Umbilical cord (tissue), 2 donors: Measurements from ENCODE around the genes OR9Q1, OR9Q2, OR4D10 and OR4D11.

GRCh38 chr11:58023678-58023905 is at the start of gene OR9Q1:
Gene OR9Q1 (plus strand): TSS chr11:58023881.
- RAMPAGE, long total RNA = no peak

- RAMPAGE, long total RNA = no peak
Observed at GRCh38 chr11:58188735-58189207, at the start of gene OR9Q2. Gene OR9Q2 (plus strand): TSS chr11:58189070.

DNA sequence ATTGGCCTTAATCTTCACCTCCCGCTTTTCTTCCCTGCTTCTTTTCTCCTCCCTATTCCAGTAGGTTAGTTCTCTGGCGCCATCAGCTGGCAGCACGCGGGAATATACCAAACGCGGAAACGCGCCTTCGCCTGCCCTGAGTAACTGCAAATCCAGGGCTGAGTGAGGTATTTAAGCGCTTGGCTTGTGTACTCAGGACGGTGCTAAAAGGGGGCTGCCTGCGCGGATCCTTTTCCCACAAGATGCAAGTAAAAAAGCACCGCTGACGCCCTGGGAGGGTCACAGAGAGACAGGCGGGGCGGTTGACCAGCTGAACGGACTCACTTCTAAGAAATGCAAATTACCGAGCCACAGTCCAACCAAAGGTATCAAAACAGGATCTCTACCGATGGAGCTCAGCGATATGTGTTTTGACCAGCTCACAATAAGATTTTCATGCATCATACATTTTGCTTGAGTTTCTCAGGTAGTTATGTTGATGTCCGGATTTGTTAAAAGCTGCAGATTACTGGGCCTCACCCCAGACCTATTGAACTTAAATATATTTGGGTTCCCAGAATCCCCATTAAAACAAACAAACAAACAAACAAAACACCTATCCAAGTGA is 38.3 kb upstream of the GLYATL1 start:
- RAMPAGE, long total RNA = no peak

DNA sequence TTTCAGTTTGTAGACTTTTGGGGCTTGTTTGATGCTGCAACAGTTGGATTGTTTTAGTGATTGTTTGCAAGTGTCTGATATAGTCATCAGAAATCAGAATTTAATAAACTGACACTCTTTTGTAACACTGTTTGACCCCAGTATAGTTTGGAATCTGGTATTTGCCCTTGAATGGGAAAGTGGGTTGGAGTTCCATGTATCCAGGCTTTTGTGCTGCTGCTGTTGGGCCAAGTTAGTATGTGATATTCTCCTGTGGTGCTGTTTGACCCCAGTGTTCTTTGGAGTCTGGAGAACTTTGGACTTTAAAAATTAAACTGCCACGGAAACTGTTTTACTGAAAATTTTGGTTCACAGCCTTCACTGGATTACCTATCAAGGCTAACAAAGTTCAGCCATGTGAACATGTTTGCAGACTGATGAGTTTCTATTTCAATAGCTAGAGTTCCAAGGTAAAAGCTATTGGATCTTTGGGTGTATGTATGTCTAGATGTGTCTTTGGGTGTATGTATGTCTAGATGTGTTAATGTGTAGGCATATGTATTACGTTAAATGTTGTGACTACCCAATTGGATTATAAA is 754 bp downstream of the GLYATL1 start:
- RAMPAGE, long total RNA = no peak

GRCh38 chr11:58963407-58963758 is 24.1 kb downstream of the GLYATL1 start:
- RAMPAGE, long total RNA = no peak

DNA sequence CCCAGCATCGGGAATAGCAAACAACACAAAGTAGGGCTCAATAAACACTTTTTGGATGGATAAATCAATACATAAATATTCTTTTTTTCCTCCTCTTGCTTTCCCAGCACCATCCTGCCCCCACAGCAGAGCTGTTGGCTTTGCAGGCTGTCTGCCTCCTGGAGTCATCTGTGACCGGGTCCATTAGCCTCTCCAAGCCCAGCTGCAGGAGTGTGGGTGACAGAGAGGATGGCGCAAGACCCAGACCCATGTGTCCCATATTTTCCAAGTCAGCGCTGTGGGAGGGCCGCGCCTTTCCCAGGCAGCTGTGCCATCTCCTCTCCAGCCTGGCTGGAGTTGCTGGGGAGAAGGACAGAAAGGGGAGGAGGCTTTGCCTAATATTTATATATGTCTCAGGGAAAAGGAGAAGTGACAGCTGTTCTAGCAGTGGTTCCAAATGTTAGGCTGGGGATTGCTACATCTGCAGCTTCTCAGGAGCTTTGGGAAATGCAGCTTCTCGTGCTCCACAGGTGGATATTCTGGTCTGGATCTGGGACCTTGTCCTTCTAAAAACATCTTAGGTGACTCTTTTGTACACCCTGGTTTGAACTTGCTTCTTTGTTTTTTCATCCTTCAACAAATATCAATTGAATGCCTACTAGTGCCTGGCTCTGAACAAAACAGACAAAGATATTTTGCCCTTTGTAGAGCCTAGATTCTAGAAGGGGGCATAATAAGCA is 15.7 kb downstream of the DTX4 start:
- RAMPAGE, long total RNA = no peak

- RAMPAGE, long total RNA = no peak
Observed at GRCh38 chr11:59218754-59219470, 6.2 kb upstream of the MPEG1 start.

DNA sequence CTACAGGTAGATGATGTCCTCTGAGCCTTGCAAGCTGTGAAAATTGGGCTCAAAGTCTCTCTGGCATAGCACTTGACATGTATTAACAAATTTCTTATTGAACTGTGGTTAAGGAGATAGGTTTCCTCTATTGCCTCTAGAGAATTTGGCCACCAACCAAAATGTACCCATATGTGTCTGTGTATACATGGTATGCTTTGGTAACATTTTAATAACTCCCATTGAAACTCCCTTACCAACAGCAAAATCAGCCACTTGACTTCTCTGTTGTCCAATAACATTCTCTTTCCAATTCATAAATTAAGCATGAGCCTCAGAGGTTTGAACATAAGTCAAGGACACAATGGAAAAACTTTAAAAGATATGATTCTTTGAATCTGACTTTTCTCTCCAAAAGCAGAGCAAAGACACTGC is at the start of gene OR4D10:
OR4D10 (plus strand) TSS at position 218 of the 414 bp plus-strand sequence.
- RAMPAGE, long total RNA = no peak

DNA sequence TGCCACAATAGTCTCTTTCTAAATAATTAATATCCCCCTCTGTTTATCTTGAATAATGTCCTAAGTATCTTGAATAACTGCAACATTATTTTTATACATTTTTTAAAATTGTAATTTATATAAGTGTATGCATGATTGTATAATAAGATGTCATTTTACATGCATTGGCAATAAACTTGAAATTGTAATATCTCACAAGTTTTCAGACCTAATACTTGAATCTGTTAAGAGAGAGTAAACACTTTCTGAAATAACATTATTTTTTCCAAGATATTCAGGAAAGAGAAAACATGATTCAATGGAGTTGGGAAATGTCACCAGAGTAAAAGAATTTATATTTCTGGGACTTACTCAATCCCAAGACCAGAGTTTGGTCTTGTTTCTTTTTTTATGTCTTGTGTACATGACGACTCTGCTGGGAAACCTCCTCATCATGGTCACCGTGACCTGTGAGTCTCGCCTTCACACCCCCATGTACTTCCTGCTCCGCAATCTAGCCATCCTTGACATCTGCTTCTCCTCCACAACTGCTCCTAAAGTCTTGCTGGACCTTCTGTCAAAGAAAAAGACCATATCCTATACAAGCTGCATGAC is at the start of gene OR4D11:
OR4D11 (plus strand) TSS at position 299 of the 594 bp plus-strand sequence.
- RAMPAGE, long total RNA = no peak

DNA sequence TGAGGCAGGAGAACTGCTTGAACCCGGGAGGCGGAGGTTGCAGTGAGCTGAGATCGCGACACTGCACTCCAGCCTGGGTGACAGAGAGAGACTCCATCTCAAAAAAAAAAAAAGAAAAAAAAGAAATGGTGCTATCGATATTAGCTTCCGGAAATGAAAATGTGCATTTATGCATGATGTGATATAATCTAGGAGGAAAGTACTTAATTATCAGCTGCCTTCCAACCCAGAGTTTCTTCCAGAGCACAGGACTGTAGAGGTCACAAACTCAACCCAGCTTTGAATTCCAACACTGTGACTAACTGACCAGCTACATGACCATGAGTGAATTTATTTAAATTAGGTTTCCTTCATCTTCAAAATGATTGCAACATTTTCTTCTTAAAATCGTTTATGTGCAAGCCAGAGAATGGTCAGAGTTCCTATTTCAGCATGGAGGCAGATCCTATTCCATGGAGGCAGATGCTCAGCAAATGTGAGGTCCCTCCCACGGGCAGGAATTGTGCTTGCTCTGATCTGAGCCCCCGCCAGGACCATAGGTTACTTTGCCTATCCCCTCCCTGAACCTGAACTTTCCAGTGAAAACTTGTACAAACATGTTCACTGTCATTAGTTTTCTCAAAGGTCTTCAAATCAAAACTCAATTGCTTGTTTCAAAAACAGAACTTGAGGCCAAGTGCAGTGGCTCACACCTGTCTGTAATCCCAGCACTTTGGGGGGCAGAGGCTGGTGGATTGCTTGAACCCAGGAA is 42.3 kb downstream of the OSBP start:
- RAMPAGE, long total RNA = no peak

DNA sequence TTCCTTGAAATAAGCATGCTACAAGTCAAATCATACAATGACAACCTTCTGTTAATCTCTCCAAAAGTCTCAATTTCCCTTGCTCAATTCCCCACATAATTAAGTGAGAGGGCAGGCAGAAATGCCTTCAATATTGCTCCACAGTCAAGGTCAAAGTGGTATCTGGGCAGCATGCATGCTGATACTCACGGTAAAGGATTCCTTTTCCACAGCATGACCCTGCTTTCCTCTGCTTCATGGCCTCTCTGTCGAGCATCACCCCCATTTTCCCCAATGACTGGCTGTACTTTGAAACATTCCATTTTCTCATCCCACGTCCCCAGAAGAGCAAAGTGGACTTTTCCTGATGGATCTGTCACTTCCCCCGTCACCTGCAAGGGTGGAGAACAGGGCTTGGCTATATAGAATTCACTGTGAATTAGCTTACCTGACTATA is 37.6 kb downstream of the OSBP start:
- RAMPAGE, long total RNA = no peak

- RAMPAGE, long total RNA = no peak
Observed at GRCh38 chr11:59581329-59582117, 34.1 kb downstream of the OSBP start.

DNA sequence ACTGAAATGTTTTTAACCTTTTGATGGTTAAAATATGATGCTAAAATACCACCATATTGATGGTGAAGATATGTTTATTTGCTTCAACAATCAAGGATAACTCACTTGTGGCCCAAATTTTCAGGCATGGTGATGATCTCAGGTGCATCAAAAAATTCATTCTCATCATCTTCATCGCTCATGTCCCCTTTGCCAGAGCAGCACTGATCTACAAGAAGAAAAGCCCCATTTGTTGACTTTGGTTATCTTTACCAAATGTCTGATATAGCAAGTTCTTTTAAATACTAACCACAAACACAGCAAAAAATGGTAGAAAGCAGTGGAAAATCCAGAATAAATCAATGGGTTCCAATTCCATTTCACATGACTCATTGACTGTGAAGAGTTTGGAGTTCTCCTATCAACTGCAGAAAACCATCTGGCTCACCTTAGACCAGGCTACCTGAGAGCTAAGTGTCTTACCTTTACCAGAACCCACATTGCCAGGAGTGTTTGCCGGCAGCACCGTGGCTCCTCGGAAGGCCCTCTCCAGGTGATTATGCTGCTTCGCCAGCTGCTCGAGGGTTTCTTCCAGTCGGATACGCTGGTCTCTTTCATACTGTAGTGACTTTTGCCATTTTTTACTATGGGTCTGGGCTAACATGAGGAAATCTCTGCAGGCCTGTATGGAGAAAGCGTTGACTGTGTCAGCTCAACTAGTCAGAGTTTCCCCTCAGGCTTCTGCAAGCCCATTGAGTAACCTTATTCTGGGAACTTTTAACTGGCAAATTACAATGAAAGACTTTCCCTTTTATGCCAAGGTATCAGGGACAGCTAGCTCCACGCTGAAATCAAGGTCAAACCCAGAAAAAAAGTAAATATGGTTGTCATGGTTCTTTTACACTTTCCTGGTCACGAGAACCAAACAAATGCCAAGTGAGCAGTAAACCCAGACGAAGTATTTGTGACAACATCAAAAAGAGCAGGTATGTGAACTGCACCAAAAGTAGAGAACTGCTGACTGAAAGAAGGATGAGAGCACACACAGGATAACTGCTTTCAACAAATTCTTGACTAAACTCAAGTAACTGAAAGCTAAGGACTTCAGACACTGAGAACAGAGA is 14.0 kb downstream of the OSBP start:
- RAMPAGE, long total RNA = no peak

- RAMPAGE, long total RNA = no peak
Observed at GRCh38 chr11:59626864-59627370, 11.3 kb upstream of the OSBP start.

- RAMPAGE, long total RNA = no peak
Observed at GRCh38 chr11:59793105-59793693, 17.4 kb downstream of the MRPL16 start.

DNA sequence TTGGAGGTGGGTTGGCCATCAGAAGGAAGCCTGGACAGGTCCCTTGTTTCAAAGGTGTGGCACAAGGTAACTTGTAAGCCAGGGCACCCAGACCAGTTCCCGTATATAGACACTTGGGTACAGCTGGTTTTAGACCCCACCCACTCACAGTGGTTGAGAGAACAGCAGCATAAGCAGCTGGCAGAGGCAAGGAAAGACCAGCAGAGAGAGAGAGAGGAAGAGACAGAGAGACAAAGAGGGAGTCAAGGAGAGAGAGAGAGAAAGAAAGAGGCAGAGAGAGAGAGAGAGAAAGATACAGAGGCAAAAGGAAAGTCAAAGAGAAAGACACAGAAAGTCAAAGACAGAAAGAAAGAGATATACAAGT is 3.7 kb upstream of the MS4A6A start:
- RAMPAGE, long total RNA = no peak

GRCh38 chr11:60222418-60222836 is 20.5 kb downstream of the MS4A4E start:
- RAMPAGE, long total RNA = no peak

DNA sequence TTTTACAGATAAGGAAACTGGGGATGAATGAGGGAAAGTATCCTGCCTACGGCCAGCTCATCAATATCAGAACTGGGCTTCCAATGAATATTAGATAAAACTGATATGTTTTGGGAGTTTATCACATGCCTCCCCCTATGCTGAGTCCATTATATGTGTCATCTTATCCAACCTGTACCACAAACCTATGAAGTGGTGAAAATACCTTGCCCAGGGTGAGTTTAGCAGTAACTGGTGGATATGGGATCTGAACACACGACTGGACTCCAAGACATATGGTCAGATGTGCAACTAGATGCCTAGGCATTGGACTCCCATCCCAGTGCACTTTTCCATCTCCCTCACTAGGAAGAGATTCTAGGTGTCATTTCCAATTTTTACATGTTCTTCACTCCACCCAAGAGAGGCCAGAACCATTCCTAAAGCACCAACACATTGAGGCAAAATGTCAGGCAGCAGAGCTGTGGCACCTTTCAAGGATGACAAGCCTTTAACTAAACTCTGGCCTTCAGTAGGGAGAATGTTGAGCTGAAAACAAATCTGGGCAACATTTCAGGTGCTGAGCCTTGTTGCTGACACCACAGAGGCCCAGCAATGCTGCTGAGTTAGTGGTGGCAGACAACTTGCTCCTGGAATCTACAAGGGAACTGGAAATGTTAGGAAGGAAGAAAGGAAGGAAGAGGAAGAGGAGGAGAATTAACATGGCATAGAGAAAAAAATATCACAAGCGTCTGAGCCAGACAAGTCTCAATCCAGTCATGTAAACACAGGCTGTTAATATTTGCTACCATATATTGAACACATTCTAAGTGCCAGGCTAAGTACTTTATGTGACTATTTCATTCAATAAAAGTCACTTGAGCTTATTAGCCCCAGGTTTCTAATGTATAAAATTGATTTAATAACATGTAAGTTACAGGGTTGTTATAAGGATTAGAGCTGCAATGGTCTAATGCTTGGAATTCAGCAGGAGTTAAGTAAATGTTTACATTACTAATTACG is 3.5 kb downstream of the MS4A7 start:
- RAMPAGE, long total RNA = no peak

- RAMPAGE, long total RNA = no peak
Observed at GRCh38 chr11:60711062-60711781, 11.8 kb downstream of the MS4A8 start.

- RAMPAGE, long total RNA = no peak
Observed at GRCh38 chr11:60927235-60928156, 3.2 kb downstream of the TMEM132A start.